M059J (cell line): ENCODE measurements around a stretch of chr9.

- RAMPAGE, long total RNA, result no peak
Observed at GRCh38 chr9:4532183-4532738, 42.0 kb downstream of the SLC1A1 start.

DNA sequence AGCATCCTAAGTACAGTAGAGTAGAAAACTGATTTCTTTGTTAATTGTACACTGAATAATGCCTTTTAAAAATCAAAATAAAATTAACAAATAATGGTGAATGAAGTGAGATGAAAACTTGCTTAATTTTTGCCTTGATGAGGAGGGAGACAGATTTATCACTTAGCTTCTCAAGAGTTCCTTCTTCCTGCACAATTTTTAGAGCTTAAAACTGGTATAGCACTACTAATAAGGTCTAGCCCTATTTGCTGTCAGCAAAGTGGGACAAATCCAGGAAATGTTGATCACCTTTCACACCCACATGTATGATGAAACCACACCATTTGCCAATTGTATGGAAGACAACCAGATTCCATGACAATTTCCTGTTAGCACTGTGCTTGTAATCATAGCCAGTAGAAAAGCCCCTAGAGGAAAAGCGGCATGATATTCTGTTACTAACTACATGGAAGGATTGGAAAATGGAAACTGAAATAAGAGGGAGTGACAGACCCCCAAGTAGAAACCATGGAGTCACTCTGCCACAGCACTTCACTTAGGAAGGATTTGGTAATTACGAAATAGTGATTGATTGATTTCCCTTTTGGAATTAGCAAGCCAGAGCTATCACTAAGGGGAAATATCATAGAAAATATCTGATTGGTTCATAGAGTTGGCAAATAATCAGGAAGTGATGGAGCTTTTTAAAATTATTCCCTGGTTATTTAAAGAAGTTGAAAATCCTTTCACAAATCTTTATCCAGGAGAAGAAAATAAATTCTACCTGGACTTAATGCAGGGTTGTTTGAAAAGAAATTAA lies 923 bp downstream of the SPATA6L start:
- RAMPAGE, long total RNA, result no peak

DNA sequence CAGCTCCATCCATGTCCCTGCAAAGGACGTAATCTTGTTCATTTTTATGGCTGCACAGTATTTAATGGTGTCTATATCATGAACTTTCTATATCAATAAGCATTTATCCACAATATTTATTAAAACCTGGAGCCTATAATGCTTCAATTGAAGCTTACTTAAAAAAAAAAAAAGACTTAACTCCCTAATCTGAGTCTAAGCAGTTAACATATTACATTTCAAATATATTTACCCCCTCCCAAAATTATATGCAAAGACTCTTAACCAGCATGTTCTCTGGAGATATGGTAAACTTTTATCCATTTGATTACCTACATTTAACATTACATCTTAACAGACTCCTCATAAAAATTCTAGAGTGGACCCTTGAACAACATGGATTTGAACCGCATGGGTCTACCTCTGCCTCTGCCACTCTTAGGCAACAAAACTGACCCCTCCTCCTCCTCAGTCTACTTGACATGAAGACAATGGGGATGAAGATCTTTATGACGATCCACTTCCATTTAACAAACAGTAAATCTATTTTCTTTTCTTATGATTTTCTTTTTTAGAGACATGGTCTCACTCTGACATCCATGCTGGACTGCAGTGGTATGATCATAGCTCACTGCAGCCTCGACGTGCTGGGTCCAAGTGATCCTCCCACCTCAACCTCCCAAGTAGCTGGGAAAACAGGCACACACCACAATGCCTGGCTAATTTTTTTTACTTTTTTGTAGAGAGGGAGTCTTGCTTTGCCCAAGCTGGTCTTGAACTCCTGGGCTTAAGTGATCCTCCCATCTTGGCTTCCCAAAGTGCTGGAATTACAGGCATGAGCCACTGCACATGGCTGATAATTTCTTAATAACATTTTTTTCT lies 9.4 kb downstream of the AK3 start:
- RAMPAGE, long total RNA, result no peak

DNA sequence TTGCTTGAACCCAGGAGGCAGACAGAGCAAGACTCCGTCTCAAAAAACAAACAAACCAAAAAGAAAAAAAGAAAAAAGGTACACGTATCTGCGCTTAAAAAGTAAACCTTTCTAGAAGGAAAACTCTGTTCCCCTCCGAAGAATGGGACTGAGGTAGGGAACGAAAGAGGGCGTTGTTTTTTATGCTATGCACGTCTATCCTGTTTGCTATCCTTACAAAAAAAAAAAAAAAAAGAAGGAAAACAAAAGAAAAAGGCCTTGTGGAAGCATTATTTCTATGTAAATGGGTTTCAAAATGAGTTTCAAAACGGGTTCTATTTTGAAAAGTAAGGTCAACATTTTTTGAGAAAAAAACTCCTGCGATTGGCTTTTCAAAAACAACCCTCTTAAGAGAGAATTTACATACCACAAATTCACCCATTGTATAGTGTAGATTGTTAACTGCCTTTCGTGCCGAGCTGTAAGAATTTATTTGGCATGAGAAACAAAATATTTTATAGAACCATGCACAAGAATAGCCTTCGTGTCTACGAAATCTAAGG lies 1.1 kb downstream of the AK3 start:
- RAMPAGE, long total RNA, result no peak

DNA sequence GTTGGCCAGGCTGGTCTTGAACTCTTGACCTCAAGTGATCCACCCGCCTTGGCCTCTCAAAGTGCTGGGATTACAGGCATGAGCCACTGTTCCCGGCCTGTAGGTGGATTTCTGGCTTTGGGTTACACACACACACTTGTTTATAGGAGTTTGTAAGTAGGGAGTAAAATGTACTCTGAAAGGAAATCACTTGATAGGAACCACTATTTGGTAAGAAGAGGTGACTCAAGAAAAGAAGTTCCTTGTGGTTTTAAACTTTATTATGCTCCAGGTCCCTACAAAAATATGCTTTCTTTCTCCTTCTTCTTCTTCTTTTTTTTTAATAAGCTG lies 42.8 kb upstream of the JAK2 start:
- RAMPAGE, long total RNA, result no peak

- RAMPAGE, long total RNA, result no peak
Observed at GRCh38 chr9:5044076-5044631, 59.1 kb downstream of the JAK2 start.

GRCh38 chr9:5268990-5269462 lies 35.5 kb downstream of the RLN2 start:
- RAMPAGE, long total RNA, result no peak

DNA sequence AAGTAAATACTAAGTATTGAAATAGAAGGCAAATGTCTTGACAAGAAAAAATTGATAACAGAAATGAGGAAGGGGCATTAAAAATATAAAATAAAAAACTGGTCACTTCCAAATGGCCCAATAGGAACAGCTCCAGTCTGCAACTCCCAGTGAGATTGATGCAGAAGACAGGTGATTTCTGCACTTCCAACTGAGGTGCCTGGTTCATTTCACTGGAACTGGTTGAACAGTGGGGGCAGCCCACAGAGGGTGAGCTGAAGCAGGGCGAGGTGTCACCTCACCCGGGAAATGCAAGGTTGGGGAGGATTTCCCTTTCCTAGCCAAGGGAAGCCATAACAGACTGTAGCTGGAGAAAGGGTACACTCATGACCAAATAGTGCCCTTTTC lies 12.9 kb downstream of the RLN1 start:
- RAMPAGE, long total RNA, result no peak

DNA sequence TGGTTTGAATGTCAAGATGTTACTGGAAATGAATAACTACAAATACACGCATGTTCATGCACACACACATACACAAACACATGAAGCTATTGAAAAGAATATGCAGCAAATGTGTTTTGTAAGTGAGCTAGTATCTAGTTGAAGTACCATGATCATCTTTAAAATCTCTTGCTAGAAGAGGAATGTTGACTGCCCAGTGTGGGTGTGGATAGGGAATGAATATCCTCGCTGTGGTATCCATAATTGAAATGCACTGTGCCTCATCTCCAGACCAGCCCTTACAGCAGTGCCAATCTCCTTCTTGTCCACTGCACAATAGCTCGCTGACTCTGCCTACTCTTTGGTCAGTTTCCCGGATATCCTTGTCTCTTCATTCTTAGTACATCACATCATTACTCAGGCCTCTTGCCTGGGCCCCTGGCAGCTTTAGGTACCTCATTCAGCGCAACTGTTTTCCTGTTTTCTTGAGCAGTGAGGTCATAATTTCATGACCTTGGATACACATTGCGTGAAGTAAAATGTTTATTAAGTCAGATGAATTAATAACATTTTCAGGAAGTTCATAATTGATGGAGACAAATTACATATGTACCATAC lies 21.8 kb upstream of the PDCD1LG2 start:
- RAMPAGE, long total RNA, result no peak

GRCh38 chr9:5512992-5513385 lies 2.7 kb downstream of the PDCD1LG2 start:
- RAMPAGE, long total RNA, result no peak

- RAMPAGE, long total RNA, result no peak
Observed at GRCh38 chr9:5558048-5558671, 47.8 kb downstream of the PDCD1LG2 start.

DNA sequence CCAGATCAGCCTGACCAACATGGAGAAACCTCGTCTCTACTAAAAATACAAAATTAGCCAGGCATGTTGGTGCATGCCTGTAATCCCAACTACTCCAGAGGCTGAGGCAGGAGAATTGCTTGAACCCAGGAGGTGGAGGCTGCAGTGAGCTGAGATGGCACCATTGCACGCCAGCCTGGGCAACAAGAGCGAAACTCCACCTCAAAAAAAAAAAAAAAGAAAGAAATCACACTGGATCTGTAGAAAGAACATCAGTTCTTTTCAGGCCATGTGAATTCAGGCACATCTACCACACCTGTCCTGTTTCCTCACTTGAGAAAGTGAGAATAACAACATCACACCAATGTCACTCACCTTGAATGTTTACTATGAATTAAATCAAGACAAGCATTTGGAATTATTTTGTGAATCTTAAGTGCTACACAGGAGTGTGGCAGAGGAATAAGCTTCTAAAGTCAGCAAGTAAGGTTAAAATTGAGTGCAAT lies 2.2 kb upstream of the RIC1 start:
- RAMPAGE, long total RNA, result no peak

DNA sequence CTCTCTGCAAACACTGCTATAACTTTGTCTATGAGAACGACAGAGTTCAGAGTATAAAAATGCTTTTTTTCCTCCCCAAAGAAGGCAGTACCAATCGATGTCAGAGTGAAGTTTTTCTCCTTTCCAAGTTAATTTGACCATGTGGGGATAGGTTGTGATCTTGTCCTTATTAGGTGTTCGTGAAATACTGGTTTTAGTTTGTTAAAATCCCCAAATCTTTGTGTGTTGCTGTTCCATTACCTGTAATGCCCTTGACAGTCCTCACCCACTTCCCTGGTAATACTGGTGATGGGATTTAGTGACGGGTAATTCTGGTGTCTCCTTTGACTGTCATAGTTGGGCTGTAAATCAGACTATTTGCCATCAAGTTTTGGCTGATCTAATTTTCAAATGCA lies 1.4 kb downstream of the RIC1 start:
- RAMPAGE, long total RNA, result no peak

DNA sequence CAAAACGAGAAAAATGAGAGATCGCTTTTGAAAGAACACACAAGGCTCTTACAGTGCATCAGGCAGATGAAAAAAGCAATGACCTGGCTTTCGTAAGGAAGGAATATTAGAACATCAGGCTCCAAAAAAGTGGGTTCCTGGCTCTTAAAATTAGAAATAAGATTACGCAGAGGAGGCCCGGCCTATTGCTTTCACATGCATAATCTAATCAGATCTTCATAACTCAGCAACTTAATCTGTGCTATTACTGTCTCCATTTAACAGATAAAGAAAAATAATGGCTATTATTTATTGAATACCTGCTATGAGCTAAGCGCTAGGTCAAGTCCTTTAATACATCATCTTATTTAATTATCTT lies 384 bp upstream of the ERMP1 start:
- RAMPAGE, long total RNA, result no peak

GRCh38 chr9:6080029-6080821 lies 64.8 kb upstream of the RANBP6 start:
- RAMPAGE, long total RNA, result no peak

GRCh38 chr9:6682288-6682729 lies 36.8 kb upstream of the GLDC start:
- RAMPAGE, long total RNA, result no peak

DNA sequence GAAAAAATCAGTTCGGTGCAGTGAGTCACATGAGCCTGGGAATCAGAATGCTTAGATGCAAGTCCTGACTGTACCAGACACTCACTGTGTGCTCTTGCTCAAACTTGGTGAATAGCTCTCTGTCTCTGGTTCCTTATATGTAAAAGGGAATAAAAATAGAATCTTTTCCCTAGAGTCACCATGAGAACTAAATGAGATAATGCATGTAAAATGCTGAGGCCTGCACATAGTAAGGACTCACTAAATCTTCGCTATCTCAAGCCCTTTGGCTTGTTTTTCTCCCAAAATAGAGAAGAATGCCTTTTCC lies 483.4 kb downstream of the DMAC1 start:
- RAMPAGE, long total RNA, result no peak

- RAMPAGE, long total RNA, result no peak
Observed at GRCh38 chr9:7879309-7879906, 79.8 kb upstream of the DMAC1 start.

- RAMPAGE, long total RNA, result no peak
Observed at GRCh38 chr9:8871019-8871312, 1071.4 kb upstream of the DMAC1 start.

- RAMPAGE, long total RNA, result no peak
Observed at GRCh38 chr9:12817425-12818236, 42.8 kb downstream of the LURAP1L start.